Left lung (tissue), 1 donor: ENCODE measurements around the genes TTF1 and GTF3C5.

DNA sequence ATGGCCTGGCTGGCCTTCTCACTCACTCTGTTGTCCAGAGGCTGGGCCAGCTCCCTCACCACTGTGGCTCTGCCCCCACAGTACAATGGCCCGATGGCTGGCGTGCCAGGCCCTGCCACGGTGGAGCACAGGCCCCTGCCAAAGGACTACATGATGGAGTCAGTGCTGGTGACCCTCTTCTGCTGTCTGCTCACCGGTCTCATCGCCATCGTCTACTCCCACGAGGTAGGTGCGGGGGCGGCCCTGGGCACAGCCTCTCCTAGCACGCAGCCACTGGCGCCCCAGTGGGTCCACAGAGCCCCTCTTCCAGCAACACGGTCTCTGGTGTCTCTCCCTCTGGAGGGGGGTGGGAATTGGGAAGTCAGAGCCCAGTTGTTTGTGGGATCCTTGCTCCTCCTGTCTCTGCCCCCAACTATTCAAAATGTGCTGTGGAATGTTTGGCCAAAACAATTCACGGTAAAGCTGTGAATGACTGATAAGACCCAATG, 10.7 kb downstream of the PRRT1B start:
- PRO-cap, result unidirectional peak, minus-strand start at position 211 of the sequence

GRCh38 chr9:131627255-131628486, 82.3 kb downstream of the PRRT1B start:
- PRO-cap, result bidirectional peak, plus-strand start at chr9:131628129, minus-strand start at chr9:131627983

DNA sequence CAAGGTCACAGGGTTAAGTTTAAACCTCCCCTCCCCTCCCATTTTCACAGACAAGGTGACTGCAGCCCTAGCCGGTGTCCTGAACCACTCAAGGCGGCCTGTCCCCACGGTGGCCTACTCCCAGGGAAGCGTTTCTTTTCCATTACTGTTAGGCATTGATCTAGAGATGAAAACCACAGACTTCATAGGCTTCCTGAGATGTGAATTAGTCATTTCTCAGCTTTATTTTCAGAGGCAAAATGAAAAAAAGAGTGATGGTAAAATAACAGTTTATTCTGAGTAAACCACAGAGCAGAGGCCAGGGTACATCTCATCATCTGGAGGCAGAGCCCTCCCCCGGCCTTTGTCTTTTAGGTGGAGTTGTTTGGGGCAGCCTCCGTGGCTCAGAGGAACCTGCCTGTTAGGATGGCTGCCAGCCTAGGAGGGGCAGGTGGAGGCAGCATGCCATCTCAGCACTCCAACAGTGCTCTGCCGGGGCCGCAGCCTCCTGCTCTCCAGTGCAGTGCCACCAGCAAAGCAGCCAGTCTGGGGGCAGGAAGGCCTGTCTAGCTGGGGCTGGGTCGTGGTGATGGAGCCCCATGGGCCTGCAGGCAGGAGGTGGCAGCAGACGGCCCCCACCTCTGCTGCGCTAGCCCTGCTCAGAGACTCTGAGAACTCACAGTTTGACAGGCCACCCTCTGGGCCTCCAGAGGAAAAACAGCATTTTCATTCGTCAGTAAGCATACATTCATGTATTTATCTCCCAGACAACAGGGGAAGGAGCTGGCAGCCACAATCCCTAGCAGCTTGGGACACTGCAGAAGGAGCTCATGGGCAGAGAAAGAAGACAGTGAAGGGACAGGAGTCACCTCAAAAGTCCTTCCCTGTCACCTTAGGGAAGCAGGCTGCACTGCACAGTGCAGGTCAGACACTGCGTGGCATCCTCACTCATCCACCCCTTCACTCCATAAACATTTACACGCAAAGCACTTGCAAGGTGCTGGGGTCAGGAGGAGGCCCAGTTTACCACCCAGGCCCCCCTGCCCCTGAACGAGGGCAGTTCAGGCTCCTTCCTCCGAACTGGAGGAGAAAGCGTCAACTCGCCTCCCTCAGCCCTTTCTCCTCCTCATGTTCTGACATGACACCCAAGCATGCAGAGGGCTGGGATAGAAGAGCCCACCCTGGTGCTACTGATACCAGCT, 71.0 kb downstream of the RAPGEF1 start:
- PRO-cap, result no peak

DNA sequence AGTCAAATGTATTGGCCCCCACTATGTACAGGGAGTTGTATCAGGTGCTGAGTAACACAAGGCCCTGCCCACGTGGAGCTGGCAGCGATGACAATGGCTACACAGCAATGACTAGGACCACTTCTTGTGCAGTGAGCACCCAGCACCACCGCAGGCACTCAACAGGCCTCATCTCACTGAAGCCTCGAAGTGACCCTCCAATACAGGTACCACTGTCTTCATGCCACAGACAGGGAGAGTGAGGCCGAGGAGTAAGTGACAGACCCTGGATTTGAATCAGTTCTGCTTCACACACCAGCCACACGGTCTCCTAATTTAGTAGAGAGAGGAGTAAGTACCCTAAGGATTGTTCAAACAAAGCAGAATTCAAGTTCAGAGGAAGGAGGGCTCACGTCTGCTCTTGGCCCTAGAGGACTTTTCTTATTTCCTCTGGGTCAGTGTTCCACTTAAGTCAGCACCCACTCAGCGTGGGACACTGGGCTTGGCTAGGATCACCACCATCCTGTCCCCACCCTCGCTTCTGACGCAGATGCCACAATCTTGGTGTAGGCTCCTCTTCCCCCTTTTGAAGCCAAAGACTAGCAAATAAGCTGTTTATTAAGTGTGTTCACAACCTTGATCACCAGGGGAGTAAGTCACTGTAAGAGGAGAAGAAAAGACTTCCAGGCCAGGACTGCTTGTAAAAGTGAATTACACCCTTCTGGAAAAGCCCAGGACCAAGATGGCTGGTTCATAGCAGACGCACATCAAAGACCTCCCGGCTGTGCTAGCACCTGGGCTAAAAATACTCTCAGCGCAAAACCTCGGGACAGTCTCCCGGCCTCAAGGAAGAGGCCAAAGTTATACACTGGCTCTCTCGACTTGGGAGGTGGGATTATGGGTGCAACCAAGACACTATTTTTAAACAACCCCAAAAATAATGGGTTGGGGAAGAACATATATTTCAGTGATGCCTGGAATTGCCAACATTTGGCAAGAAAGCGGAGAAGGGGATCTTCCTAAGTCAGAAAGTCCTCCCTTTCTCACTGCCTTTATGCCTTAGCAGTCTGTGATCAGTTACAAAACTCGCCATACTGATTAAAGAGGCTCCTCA, 69.7 kb downstream of the RAPGEF1 start:
- PRO-cap, result bidirectional peak, plus-strand start at position 593 of the sequence, minus-strand start at position 422 of the sequence

GRCh38 chr9:131713967-131714714, 25.7 kb downstream of the RAPGEF1 start:
- PRO-cap, result unidirectional peak, minus-strand start at chr9:131714287

- PRO-cap, result no peak
Observed at GRCh38 chr9:131869169-131869659, 129.3 kb upstream of the RAPGEF1 start.

DNA sequence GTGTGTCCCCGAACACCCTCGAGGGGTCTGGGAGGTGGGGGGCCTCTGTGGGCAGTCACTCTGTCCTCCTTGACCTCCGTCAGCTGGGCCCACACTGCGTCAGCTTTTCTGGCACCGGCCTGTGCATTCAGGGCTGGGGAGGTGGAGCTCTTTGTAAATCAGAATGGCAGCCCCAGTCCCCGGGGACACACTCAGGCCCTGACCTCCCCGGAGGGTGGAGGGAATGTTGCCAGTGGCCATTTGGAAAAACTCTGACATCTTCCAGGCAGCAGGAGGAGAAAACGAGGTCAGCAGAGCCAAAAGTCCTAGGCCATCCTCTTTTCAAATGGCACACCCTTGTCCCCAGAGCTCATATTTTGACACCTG, 83.3 kb downstream of the NTNG2 start:
- PRO-cap, result no peak

GRCh38 chr9:132288084-132288938, 66.5 kb downstream of the SETX start:
- PRO-cap, result no peak

- PRO-cap, result no peak
Observed at GRCh38 chr9:132316686-132318059, 37.6 kb downstream of the SETX start.

DNA sequence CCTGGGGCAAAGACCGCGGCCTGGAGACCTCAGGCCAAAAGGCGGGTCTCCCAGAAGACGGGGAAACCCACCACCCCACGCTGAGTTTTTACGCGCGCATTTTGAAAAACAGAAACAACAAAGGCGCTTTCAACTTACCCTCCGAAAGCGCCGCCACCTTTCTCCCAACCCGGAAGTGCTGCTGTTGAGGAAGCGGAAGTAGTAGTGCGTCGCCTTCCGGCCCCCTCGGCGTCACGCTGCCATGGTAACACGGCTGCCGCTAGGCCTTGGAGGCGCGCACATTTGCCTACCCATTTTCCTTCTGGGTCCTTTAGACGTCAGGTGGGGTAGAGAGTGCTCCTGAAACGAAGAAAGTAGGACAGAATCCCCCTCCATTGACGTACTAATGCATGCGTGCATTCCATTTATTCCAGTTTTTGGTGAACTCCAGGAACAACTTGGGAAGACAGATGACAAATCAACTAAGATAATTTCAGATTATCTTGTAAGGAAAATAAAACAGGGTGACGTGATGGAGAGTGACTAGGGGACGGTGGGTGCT, at the start of gene TTF1:
TSS of gene TTF1 (minus strand) at position 189 of the 541 bp plus-strand sequence.
- PRO-cap, result bidirectional peak, plus-strand start at position 298 of the sequence, minus-strand start at position 177 of the sequence

GRCh38 chr9:132408506-132408989, 1.5 kb upstream of the CFAP77 start:
- PRO-cap, result no peak

DNA sequence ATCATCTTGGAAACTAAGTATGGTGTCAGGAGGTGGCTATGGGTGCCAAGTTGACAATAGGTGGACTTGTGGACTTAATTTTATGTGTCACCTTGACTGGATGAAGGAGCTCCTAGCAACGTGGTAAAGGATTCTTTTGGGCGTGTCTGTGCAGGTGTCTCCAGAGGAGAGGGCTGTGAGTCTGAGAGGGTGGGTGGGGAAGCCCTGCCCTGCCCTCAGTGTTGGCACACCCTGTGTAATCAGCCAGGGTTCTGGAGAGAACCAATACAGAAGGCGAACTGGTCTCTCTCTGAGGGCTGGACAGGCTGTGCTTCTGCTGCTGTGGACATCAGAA, 60.9 kb downstream of the GTF3C4 start:
- PRO-cap, result unidirectional peak, plus-strand start at position 269 of the sequence

- PRO-cap, result no peak
Observed at GRCh38 chr9:132794090-132794530, 84.0 kb downstream of the AK8 start.

DNA sequence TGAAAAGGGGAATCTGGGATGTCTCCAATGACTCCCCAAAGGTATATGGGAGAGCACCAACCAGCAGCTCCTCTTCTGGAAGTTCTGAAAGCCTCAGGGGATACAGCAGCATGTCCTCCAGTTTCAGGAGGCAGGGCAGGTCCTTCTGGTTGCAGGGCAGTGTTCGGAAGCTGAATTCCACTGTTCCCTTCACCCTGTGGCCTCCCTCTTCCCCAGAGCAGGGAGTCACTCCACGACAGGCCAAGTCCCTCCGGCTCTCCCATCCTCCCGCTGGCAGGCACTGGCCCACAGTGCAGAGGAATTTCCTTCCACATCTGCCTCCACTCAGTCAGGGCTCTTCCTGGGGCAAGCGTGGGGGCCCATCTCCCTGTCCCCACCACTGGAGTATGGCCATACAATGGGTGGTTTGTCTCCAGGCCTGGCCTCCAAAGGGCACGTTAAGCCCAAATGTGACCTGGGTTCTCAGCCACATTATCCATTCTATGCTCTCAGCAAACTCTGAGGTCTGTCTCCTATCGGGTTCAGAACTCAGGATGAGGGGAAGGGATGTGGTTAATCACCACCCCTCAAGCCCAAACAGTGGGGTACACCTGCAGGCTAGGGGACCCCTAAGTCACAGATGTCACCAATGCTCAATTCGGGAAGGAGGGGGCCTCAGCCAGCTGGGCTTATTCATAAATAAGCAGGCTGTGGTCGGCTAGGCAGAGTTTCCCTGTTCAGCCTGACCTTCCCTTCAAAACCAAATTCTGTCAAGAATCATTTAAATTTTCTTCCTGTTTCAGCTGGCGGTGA, 68.7 kb downstream of the AK8 start:
- PRO-cap, result no peak

GRCh38 chr9:132820612-132821163, 57.4 kb downstream of the AK8 start:
- PRO-cap, result no peak

DNA sequence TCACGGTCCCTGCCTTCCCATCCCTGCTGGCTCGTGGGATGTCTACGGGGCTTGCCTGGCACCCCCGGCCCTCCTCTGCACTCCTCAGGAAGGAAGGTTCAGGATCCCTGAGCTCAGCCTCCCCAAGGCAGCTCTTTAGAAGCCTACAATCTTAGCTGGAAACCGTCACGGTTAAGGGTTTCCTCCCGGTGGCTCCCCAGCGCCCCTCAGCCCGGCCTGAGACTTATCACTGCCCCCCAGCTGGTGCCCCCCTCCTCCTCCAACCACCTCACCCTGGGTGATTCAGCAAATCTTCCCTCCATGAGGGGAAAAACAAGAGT, 25.5 kb downstream of the GFI1B start:
- PRO-cap, result no peak

DNA sequence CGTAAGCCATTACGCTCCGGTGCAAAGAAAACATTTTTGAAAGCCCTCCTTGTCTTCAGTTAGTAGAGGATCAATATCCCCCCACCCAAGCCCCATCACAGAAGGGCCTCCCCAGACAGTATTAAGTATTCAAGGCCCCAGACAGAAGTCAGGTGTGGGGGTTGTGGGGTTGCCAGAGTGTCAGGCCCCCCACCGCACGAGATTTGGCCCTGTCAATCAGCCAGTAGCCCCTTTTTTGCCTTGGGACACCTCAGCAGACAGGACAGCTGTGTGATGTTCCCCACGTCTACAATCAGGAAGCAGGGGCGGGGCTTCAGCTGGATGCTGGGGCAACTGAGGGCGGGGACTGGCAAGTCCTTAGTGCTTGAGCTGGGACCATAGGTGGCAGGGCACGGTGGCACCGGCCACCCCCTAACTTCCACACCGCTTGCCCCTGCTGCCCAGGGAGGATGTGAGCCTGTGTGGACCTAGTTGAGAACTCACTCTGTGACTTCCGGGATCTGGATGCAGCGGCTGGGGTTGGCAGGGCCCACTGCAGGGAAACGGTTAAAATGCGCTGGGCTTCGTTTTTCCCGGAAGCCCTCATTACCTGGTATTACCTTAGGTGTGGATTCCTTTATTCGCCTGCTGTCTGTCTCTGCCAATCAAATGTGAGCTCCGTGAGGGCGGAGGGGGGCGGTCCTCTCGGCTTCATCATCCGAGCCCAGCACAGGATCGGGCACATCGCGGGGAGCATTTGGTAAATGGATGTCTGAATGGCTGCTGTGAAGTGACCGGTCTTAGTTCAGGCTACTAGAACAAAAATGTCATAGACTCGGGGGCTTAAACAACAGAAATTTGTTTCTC, 7.6 kb upstream of the GTF3C5 start:
- PRO-cap, result no peak

DNA sequence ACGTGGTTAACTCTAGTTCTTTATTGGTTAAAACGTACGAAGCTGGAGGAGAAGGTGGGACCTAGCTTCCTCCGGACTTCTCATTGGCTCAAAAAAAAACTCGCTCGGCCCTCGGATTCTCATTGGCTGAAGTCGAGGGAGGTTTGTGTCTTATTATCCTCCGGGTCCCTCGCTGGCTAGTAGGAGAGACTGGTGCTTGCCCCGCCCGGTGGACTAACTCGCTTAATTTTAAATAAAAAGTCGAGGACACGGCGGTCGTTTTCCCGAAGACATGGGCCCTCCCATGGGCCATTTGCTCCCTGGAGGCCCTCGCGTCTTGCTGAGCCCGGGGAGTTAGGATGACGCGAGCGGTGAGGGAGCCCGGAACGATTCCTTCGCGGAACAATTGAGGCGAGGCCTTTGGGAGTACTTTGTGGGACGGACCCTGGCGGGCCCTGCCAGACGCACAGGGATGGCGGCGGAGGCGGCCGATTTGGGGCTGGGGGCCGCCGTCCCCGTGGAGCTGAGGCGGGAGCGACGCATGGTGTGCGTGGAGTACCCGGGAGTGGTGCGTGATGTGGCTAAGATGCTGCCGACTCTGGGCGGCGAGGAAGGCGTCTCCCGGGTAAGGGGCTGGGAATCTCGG, at the start of gene GTF3C5:
TSS of gene GTF3C5 (plus strand) at position 437 of the 625 bp plus-strand sequence.
- PRO-cap, result bidirectional peak, plus-strand start at position 182 of the sequence, minus-strand start outside the sequence; bidirectional peak, plus-strand start at position 413 of the sequence, minus-strand start at position 360 of the sequence

DNA sequence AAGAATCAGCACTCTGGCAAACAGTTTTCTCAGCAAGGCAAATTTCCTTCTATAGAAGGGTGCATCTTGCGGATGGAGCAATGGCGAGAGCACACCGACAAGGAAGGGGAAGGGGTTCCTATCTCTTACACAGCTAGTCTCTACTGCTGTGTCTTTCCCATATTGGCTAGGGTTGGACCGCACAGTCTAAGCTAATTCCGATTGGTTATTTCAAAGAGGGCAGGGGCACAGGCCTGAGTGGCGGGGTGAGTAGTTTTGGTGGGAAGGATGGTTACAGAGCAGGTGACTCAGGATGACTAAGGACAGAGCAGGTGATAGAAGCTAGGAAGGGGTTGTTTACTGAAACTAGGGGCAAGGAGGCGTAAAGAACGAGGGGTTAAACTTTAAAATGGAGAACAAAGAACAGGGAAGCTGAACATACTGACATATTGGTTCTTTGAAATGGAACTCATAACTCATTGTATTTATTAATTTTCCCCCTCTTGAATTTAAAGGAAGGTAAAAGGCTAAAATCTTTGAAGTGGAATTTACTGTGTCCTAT, 869 bp downstream of the GTF3C5 start:
- PRO-cap, result no peak

DNA sequence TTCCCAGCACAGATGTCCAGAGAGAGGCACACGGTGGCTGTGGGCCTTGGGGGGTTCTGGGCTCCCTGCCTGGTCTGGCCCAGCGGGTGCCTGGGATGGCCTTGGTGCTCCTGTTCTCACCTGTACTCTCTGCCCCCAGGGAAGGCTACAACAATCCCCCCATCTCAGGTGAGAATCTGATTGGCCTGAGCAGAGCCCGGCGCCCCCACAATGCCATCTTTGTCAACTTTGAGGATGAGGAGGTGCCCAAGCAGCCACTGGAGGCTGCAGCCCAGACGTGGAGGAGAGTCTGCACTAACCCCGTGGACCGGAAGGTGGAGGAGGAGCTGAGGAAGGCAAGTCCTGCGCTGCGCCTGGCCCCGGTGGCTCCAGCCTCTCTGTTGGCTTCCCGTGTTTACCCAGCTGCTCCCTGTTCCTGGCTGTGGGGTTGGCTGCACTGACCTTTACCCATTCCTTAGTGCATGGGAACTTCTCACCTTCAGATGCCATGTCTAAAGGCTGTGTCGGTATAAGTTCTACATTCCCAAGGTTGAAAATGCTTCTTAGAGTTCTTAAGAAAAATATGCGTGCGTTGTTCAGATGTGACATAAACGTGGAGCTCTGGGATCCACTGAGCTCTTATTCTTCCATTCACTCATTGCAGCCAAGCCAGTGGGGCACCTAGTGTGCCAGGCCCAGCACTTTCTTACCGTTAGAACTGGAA, 11.0 kb upstream of the CEL start:
- PRO-cap, result no peak